ENCODE measurements around a stretch of chr14.

DNA sequence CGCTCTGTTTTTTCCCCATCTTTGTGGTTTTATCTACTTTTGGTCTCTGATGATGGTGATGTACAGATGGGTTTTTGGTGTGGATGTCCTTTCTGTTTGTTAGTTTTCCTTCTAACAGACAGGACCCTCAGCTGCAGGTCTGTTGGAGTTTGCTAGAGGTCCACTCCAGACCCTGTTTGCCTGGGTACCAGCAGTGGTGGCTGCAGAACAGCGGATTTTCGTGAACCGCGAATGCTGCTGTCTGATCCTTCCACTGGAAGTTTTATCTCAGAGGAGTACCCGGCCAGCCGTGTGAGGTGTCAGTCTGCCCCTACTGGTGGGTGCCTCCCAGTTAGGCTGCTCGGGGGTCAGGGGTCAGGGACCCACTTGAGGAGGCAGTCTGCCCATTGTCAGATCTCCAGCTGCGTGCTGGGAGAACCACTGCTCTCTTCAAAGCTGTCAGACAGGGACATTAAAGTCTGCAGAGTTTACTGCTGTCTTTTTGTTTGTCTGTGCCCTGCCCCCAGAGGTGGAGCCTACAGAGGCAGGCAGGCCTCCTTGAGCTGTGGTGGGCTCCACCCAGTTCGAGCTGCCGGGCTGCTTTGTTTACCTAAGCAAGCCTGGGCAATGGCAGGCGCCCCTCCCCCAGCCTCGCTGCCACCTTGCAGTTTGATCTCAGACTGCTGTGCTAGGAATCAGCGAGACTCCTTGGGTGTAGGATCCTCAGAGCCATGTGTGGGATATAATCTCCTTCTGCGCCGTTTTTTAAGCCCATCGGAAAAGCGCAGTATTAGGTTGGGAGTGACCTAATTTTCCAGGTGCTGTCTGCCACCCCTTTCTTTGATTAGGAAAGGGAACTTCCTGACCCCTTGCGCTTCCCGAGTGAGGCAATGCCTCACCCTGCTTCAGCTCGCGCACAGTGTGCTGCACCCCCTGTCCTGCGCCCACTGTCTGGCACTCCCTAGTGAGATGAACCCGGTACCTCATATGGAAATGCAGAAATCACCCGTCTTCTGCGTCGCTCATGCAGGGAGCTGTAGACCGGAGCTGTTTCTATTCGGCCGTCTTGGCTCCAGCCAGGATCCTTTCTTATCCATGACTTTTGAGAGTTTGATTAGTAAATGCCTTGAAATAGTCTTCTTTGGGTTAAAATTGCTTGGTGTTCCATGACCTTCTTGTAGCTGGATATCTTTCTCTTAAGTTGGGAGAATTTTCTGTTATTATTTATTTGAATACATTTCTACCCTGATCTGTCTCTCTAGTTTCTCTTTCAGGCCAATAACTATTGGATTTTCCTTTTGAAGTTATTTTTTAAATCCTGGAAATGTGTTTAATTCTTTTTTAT lies 298.3 kb upstream of the MIS18BP1 start:
- PRO-cap = no peak

GRCh38 chr14:46734114-46734670 lies 82.6 kb upstream of the RPL10L start:
- PRO-cap = no peak

DNA sequence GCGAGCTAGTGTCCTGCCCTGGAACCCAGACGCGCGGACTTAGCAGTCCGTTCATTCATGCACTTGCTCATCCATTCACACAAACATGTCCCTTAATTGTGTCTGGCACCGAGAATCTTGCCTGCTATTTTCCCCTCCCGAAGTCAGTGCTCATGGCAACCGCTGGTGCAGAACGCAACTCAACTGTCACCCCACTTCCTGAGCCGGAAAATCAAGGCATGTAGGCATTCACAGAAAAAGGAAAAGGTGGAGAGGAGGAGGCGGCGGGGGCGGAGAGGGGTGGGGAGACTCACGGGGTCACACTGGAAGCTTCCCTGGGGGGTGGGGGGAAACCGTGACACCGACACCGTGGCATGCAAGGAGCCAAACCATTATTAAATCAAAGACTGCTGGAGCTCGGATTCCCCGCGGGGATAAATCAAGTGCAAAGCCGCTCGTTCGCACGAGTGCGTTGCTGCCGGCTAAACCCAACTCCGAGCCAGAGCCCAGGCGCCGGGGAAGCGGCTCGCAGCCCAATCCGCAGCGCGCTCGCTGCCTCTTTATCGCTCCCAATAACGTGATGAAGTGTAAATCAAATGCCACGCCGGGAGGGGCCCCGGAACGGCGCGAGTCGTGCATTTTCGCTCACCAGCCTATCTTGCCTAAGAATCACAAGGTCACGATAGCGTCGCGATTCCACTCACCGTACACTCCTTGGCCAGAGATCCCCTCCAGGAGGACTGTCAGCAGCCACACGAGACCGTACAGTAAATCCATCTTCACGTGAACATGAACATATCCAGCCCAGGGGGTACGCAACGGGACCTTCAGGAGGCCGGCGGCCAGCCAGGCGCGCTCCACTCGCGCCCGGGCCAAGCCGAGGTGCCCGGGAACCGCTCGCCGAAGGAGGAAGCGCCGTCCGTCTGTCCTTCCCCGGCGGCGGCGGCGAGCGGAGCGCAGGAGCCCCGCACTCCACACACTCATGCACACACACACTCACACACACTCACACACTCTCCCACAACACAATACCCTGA lies 1.3 kb downstream of the MDGA2 start:
- PRO-cap = no peak

- PRO-cap = no peak
Observed at GRCh38 chr14:47675984-47676704, 739 bp upstream of the MDGA2 start.

GRCh38 chr14:48607214-48607574 lies 931.8 kb upstream of the MDGA2 start:
- PRO-cap = unidirectional peak, plus-strand start at chr14:48607312

- PRO-cap = bidirectional peak, plus-strand start at chr14:49767539, minus-strand start at chr14:49767508; bidirectional peak, plus-strand start at chr14:49767666, minus-strand start at chr14:49767605
Observed at GRCh38 chr14:49767252-49767847, 603 bp upstream of the KLHDC2 start.

DNA sequence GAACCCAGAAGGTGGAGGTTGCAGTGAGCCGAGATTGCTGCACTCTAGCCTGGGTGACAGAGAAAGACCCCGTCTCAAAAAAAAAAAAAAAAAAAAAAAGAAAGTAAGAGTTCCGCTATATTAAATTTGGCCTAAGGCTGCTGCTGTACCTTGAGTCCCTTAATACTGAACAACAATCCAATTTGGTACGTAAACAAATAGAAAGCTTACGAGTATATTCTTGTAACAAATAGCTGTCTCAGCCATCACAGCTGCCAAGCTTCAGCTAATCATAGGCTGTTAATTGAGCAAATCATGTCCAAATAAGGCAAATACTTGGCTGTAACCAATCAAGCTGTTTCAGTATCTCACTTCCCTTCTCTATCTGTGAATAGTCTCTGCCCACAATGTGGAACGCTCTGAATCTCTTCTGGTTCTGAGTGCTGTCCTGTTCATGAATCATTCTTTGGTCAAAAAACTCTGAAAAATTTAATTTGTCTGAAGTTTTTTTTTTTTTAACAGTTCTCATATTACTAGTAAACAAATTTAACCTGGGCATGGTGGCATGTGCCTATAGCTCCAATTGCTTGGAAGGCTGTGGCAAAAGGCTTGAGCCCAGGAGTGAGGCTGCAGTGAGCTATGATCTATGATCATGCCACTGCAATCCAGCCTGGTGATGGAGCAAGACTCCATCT lies 5.8 kb upstream of the NEMF start:
- PRO-cap = no peak

DNA sequence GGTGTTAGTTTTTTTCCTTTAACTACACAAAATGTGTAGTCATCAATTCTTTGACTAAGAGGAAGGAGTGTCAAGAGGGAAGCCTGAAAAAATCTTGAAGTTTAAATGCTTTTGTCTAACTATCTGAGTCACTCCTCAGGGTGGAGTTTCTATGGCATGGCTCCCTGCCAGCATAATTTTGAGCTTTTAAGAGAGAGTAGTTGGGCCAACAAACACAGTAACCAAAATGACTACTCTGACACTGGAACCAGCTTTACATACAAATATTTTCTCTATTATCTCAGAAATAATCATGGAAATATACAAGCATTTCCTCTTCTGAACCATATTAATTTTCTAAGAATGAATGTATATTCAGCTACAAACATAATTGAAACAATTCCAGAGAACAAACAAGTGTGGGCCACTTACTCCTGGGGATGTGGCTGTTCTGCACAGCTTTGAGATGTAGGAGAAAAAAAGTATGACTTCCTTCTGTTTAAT lies 18.8 kb downstream of the ARF6 start:
- PRO-cap = no peak

GRCh38 chr14:49950570-49951301 lies 57.9 kb downstream of the ARF6 start:
- PRO-cap = unidirectional peak, minus-strand start at chr14:49951017

- PRO-cap = no peak
Observed at GRCh38 chr14:49951910-49952412, 59.1 kb downstream of the ARF6 start.

DNA sequence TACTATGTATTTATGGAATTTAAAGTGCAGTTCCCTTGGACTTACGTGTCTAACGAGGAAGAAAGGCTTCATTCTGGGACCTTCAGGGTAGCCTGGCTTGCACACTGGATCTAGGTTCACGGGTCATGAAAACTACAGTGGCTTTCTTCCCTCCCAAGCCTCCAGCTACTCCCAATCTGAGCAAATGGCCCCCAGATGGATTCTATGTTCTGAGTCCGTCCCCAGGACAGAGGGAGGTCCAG lies 77.2 kb downstream of the ARF6 start:
- PRO-cap = no peak

- PRO-cap = no peak
Observed at GRCh38 chr14:50001850-50002291, 109.0 kb downstream of the ARF6 start.

- PRO-cap = no peak
Observed at GRCh38 chr14:50047162-50047938, 69.0 kb downstream of the VCPKMT start.

GRCh38 chr14:50115436-50115986 lies 861 bp downstream of the VCPKMT start:
- PRO-cap = no peak

DNA sequence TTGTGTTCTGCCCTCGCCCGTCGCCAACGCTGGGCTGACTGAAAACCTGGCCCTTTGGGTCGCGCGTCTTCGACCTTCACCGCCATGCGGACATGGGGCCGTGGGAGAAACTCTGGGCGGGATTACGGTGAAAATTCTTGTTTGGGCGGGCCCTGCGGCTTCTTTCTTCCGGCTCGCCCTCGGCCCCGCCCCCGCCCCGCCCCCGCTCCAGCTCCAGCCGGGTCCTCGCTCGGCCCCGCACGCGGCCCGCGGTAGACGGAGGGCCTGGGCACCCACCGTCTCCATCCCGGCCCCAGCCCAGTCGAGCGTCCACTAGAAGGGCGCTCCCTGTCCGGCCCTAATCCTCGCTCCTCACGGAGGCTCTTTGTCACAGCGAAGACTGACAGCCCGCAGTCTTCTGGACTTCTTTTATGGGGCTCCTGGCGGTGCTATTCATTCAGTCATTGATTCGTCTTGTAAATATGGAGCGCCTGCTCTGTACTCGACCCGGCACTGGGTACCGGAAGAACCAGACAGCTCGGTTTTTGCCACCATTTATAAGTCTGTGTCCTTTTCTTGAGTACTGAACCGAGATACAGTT lies 403 bp downstream of the DMAC2L start:
- PRO-cap = bidirectional peak, plus-strand start at position 210 of the sequence, minus-strand start at position 114 of the sequence

- PRO-cap = no peak
Observed at GRCh38 chr14:50320958-50321720, 9.0 kb downstream of the DMAC2L start.

- PRO-cap = no peak
Observed at GRCh38 chr14:50665060-50665663, 2.9 kb downstream of the SAV1 start.

GRCh38 chr14:50666783-50667114 lies 1.4 kb downstream of the SAV1 start:
- PRO-cap = no peak

DNA sequence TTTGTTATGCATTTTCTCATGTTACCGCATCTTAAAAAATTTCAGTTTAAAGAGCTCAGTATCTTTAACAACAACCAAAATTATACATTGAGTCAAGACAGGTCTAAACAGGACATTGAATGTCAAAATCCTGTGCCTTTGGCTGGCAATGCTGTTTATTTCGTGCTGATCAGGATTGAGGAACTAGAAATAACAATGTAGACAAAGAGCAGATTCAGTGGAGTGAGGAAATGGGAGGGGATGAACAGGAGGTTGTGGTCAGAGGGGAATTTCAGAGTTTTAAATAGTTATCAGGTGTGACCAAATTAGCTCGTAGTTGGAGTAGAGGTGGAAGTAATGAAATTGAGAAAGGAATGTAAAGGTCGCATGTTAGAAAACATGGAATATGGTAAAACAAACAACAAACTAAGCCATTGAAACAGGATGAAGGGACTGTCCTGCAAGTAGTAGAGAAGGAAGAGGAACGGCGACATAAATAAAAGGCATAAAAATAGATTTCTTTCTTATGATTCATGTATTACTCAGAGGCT lies 9.4 kb upstream of the SAV1 start:
- PRO-cap = no peak

DNA sequence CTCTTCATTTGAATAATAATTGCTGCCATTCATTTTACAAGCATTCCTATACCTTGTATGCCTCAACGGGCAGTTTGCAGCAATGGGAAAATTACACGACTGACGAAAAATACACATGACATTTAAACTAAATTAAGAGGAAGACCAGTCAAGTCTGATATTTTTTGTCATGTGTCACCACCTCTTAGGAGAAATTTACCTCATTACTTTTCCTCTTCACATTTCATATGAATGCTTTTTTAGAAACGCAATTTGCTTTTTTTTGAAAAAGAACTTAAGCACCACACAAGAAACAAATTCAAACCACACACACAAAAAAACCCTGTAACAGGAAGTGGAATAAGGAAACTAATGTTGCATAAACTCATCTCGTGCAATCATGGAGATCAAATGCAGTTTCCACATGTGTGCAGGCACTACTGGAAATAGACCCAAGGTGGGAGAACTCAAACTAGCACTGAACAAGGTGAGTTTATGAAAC lies 17.6 kb downstream of the NIN start:
- PRO-cap = no peak

Data from Metastatic Pancreatic Carcinoma in the Ovary (tissue), 1 donor.